Neural cell (in vitro differentiated cells): ENCODE measurements around a stretch of chr11.

DNA sequence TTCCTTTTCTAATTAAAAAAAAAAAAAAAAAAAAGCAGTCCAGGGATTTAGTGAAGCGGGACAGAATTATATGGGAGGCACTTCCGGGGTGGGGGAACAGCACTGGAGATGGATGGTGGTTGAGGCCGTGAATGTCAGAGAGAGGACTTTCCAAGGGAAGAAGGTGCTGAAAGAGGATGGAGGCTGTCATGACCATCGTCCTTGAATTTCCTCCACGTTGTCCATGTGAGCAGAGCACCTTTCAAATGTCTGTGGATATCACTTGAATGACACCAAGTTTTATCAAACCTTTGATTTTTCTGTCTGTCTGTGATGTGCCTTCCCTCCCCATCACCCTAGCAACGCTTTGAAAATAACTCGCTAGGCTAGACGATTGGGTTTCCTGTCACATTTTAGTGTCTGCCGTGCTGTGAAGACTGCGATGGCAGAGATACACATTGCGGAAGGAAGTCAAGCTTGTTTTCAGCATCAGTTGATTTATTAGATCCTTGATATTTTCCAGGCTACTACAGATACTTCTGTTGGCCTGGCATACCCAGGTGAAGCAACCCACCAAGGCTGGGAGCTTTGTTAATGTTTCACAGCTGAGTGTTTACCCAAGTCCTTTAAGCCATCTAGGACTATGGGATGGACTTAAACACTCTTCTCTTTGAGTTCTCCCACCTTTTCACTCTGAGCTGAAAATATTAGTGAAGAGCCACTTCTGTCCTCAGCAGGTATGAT, 93.8 kb upstream of the CD44 start:
- RAMPAGE, long total RNA, result no peak

- RAMPAGE, long total RNA, result no peak
Observed at GRCh38 chr11:35066954-35067536, 71.9 kb upstream of the CD44 start.

GRCh38 chr11:35139974-35140437, 1.0 kb downstream of the CD44 start:
- RAMPAGE, long total RNA, result no peak

GRCh38 chr11:35153866-35154291, 14.9 kb downstream of the CD44 start:
- RAMPAGE, long total RNA, result no peak

DNA sequence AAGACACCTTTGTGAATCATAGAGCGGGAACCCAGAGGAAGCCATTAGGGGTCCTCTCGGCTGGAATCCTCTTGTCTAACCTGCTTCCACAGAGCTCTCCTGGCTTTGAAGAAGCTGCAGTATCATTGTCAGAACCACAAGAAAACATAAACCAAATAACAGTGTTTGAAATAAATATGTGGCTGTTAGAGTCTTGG, 37.9 kb downstream of the CD44 start:
- RAMPAGE, long total RNA, result no peak

DNA sequence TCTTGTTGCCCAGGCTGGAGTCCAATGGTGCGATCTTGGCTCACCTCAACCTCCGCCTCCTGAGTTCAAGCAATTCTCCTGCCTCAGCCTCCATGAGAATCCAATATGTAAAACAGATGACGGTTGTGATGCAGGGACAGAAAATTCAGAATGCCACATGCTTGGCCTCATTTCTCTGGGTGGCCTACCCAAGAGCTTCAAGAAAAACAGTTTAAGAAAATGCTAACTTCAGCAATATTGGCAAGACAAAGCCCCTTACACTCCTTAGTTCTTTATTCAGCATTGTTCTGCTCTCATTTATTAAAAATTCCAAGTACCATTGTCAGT, 73.4 kb downstream of the CD44 start:
- RAMPAGE, long total RNA, result no peak

- RAMPAGE, long total RNA, result no peak
Observed at GRCh38 chr11:35247936-35248415, 109.0 kb downstream of the CD44 start.

DNA sequence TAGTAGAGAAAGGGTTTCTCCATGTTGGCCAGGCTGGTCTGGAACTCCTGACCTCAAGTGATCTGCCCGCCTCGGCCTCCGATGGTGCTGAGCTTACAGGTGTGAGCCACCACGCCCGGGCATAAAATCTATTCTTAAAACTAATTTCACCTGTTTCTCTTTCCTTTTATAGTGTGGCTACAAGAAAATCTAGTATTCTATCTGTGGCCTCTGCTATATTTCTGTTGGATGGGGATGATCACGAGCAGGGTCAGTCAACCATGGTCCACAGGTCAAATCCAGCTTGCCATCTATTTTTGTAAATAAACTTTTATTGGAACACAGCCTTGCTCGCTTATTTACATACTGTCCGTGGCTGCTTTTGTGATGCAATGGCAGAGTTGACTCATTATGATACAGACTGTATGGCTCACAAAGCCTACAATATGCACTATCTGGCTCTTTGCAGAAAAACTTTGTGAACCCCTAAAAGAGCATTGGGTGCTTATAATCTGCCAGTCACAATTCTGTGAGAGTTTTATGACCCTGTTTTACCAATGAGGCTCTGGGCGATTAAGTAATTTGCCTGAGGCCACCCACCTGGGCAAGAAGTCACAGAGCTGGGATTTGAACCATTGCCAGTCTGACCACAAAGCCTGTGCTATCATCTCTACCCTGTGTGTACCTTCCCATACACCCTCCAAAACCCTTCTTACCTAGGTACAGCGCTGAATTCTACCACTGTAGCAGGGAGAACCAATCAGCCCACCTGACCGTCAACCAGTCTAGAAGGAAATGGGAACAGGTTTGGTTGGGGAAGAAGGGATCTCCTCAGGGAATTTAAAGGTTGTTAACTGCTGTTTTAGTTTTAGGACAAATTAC, 28.3 kb downstream of the SLC1A2 start:
- RAMPAGE, long total RNA, result no peak

DNA sequence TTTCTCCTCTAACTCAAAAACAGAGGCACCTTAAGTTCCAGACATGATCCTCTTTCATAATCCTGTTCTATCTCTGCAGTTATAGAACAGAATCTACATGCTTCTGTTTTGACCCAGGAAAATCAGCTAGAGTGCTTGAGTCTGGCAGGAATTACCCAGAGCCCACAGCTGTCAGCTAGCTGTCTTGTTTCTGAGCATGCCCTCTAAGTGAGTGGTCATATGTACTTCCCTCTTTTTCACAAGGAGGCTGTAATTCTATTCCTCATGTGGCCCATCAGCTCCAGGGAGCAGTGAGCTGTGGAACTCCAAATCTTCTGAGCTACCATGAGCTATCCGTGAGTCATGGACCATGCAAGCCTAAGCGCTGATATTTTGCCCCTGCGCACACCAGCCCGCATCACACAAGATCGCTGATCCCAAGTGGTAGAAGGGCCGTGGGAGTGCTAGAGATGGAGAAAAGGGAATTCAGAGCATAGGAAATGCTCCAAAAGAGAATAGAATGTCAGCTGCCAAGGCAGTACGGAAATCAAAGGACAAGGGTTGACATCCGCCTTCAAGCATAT, 5.4 kb downstream of the FJX1 start:
- RAMPAGE, long total RNA, result no peak

- RAMPAGE, long total RNA, result no peak
Observed at GRCh38 chr11:35812674-35813232, 131.1 kb upstream of the LDLRAD3 start.

DNA sequence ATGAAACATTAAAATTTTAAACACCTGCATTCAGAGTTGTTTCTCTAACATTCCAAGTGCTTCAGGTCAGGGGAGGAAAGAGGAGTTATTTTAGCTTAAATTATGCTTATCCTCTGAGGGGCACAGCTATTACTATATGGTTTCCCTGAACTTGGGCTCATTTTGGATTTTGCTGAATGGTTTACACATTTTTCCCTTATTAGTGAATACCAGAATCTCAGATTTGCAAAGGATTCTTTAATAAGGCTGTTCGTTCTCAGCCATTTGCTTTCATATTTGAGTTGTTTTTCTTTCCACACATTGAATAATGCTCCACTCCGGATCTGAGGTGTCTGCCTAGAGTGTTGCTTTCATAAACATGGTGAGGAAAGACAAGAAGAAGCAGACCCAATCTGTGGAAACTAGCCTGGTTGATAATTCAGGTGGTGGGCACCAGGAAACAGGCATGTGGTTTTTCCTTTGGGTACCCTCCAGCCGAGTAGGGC, 34.9 kb downstream of the LDLRAD3 start:
- RAMPAGE, long total RNA, result no peak

GRCh38 chr11:36012423-36012888, 68.6 kb downstream of the LDLRAD3 start:
- RAMPAGE, long total RNA, result no peak

DNA sequence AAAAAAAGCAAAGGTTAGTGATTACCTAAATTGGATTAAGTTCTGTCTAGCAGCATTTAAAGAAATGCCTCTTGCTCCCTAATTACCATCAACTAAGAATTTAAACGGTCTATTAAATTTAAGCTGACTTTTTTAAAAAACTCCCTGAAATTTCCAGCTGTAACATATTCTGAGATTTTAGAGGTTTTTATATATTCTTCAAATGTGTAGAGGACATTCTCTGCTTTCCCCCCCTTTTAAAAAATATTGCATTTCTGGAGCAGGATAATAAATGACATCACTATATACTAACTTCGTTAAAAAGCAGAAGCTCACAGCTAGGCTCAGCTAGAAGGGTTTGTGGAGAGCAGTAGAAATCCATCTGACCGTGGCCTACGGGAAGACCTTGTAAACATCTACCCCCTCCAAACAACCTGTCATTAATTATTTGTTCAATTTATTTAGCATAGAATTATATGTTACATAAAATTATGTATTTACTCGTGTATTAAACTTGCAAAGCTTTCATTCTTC, 84.5 kb downstream of the PRR5L start:
- RAMPAGE, long total RNA, result no peak

DNA sequence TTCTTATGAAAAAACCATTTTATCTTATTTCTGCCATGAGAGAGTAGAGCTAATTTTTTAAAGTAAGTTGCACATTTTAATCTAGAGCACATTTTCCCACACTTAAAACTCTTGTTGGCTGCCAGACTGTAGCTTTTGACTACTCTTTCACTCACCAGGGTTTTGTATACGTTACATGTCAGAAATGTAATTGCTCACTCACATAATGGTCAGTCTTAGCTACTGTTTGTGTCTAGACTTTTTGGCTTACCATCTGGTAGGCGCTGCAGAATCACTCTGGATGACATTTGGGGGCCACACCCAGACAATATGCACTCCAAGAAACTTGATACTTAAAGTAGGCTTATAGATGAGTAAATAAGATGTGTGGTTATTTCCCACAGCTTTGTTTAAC, 88.9 kb downstream of the PRR5L start:
- RAMPAGE, long total RNA, result no peak

DNA sequence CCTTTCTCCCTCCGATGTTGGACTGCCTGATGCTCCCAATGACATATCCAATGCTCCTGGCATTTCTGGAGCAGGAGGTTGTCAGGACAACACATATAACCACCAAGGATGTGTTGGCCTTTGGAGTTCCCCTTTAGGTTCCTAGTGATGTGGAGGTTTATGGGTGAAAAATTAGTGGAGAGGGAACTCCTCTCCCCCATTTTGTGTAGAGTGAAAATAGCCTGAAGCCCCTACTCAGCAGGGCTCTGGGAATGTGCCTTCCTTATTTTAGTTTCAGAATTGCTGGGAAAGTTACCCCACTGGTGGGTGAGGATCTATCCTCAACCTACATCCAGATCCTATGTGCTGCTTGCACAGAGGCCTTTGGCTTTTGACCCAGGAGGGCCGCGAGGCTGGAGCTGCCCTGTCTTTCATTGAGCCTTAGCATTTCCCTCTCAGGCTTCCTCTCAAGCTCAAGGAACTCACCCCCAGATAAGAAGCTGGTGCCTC, 47.0 kb downstream of the TRAF6 start:
- RAMPAGE, long total RNA, result no peak

DNA sequence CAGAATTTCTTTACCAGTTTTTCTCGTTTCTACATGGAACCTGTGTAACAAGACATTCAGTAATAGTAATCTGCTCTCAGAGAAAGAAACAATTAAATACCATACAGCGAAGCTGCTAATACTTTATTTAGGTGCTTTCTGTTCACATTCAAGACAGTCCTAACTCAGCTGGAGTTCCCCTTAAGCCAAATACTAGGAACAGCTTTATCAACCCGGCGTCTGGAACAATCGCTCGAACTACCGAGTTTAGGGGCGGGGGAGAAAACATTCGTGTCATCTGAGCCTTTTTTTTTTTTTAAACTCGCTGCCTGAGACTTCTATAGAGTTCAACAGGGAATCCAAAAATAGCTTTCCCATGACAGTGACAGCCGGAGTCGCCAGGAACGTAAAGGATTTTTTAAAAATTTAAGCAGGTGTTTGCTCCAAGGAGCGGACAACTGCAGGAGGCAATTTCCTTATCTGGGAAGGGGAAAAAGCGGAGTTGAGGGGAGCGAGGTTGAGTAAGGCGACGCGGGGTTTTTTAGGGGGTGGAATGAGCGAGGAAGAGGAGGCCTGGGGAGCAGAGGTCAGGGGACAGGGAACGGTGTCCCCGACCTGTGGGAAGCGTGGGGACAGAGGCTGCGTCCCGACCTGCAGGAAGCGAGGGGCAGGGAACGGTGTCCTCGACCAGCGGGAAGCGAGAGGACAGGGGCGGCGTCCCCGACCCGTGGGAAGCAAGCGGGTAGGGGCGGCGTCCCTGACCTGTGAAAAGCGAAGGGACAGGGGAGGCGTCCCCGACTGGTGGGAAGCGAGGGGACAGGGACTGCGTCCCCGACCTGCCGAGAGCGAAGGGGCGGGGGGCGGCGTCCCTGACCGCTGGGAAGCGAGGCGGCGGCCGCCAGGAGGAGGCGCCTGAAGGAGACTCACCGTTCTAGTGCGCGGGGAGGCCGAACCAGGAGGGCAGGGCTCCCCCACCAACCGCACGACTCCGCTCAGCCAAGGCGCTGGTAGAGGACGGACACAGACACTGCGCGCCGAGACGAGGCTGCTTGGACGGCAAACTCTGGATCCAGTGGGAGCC, 600 bp downstream of the TRAF6 start:
- RAMPAGE, long total RNA, result no peak

GRCh38 chr11:39817219-39817485, 1642.3 kb downstream of the LRRC4C start:
- RAMPAGE, long total RNA, result no peak

DNA sequence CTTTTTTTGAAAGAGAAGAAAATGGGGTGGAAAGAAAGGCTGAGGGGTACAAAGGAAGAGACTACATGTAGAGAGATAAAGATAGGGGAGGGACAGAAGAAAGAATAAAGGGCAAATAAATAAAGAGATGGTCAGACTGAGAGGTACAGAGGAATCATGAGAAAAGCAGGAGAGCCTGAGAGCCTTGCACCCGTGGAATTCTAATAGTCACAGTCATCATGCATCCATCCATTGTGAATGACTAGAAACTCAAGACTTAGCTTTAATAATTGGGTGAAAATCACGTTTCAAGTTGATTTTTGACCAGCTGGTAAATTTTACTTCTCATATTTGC, 245.7 kb upstream of the LRRC4C start:
- RAMPAGE, long total RNA, result no peak

- RAMPAGE, long total RNA, result no peak
Observed at GRCh38 chr11:43933524-43933780, 9.0 kb upstream of the C11orf96 start.

- RAMPAGE, long total RNA, result no peak
Observed at GRCh38 chr11:43942864-43943772, 681 bp downstream of the C11orf96 start.